ENCODE measurements around a stretch of chr10.

GRCh38 chr10:114082894-114083463, 39.3 kb downstream of the ADRB1 start:
- RRBS, result no CpG with 5 or more reads among the region's 7 CpGs

DNA sequence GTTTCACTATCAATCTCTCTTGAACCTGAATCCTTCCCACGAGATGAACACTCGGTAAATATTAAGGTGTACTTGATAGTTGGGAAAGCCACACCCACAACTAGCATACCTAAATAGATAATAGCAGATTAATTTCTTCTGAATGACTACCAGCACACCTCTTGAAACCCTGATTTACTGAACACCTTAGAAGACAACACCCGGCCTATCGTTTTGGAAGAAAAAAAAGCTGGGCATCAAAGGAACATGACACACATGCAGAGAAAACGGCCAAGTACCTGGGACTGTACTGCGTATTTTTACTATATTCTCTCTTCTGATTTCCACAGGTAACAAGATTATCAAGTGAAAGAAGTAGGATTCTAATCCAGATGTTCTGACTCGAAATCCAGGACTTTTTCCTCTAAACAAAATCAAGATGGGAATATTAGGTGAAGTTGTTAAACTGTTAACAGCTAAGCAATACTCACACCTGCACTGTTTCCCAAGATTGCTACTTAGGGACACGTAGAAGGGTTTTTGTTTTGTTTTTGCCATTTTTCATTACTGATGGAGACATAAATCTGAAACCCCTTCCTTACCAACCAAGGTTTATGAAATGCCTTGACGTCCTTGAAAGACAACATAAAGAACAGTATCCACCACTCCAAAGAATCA, 1.0 kb downstream of the CCDC186 start:
- RRBS, result no CpG with 5 or more reads among the region's 9 CpGs

DNA sequence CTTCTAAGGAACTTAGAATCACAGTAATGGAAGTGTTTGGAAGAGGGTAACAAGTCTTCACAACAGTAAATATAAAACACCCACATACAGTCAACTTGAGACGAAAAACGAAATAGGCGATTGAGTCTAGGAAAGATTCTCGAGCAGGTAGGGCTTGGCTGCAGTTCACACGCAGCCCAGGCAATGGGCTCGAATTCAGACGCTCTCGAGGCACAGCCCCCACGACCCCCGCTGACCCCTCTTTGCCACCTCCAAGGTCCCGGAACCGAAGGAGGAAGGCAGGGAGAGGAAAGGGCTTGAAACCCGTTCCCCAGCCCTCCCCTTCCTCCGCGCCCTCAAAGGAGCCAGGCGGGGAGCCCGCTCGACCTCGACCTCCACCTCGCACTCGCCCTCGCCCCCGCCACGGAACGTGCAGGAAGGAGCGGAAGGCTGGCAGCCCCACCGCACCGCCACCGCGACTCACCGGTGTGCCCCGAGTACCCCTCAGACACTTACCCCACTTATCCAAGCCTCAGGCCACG, 423 bp downstream of the CCDC186 start:
- RRBS, result no CpG with 5 or more reads among the region's 33 CpGs

DNA sequence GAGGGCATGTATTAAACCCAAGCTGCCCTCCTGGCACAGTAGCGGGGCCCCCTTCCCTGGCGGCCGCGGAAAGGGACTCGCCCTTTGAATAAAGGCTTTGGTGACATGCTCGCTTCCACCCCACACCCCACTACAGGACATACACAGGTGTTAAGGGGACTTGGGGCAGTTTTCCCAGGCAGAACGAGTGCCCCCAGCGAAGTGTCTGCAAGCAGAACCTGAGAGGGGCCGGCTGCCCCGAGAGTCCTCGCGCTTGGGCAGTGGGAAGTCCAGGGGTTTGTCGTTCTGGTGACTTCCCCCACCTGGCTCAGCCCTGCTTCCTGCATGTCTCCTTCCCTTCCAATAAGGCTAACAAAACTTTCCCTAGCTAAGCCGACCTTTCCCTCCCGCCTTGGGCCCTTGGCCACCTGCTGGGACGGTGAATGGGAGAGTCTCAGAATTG, 874 bp downstream of the VWA2 start:
- RRBS, result no CpG with 5 or more reads among the region's 16 CpGs

DNA sequence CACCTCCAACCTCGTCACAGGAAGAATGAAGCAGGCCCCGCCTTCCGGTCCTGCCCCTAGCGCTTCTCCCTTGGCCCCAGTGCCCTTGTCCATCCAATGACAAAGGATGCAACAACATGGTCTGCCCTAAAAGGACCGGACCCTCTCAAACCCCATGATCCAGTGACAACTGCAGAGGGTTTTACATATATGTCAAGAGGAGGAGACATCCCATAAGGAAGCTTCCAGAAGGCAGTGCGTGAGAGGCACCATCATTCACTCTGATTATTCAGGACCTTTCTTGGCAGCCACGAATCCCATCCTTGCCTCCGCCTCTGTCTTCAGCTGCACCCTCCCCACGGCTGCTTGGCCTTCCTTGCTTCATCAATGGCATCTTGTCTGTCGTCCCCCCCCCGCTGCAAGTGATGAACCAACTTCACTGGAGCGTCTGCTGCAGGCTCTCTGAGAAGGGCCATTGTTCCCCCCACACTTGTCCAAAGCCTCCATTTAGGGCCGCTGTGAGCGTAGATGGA, 20.3 kb downstream of the AFAP1L2 start:
- RRBS, result 90% methylated on average over 3 of the region's 14 CpGs

- RRBS, result 27% methylated on average over 13 of the region's 42 CpGs
These were observed 1.2 kb downstream of the AFAP1L2 start for GRCh38 chr10:114402662-114403888.

GRCh38 chr10:114472930-114473357, 68.6 kb upstream of the AFAP1L2 start:
- RRBS, result no CpG with 5 or more reads among the region's 5 CpGs

- RRBS, result no CpG with 5 or more reads among the region's 2 CpGs
These were observed 114.3 kb upstream of the AFAP1L2 start for GRCh38 chr10:114518552-114518968.

DNA sequence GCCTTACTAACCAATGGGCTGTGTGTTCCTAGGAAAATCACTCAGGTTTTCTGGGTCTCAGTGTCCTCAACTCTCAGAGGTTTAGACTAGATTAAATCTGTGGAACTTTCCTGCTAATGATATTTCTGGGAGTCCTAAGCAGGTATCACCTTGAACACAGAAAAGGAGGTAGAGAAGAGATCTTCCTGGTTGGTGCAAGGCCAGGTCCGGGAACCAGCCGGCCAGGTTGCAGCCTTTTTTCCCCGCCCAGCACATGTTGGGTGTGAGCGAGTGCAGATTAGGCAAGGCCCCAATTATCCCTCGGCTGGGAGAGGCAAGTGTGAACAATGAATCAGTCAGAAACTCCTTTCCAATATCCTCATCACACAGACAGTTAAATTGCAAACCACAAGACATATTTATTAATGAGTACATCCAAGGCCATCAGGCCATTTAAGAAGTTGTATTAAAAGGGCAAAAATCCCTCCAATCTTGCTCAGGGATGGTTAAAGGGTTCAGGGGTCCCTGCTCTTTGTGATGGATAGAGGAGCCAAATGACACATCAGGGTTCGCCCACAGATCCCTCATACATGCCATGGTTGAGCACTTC, 115.0 kb upstream of the AFAP1L2 start:
- RRBS, result no CpG with 5 or more reads among the region's 6 CpGs

- RRBS, result no CpG with 5 or more reads among the region's 5 CpGs
These were observed 119.6 kb upstream of the AFAP1L2 start for GRCh38 chr10:114523735-114524394.

- RRBS, result no CpG with 5 or more reads among the region's 5 CpGs
These were observed 123.1 kb downstream of the ABLIM1 start for GRCh38 chr10:114534853-114535488.

- RRBS, result no CpG with 5 or more reads among the region's 2 CpGs
These were observed 54.1 kb downstream of the ABLIM1 start for GRCh38 chr10:114603973-114604368.

DNA sequence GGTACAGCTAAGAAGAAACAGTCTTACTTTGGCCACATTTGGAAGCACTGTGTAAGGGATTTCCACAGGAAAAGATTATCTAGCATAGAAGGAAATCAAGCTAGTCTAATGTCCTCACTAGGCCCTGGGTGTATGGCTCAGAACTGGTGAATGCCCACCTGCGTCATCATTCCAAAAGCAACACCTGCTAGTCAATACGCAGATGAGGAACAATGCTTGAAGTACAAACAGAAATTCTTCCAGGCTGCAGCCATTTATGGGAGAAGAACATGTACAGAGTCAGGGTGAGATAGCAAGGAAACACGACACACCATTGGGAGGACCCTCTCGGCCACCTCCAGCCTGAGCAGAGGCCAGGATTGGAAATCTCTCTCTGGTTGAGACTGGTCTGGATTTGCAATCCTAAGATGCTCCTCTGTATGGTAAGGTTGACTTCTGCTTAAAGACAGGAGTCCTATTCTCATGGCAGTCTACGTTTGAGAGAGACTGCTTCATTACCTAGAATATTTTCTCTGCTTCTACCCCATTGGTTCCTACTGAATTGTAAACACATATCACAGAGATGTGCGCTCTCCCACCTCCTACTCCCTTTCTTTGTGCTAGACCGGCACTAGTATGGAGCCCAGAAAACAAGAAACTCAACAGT, 48.0 kb downstream of the ABLIM1 start:
- RRBS, result no CpG with 5 or more reads among the region's 7 CpGs

GRCh38 chr10:114686594-114687280, 28.7 kb upstream of the ABLIM1 start:
- RRBS, result no CpG with 5 or more reads among the region's 8 CpGs

DNA sequence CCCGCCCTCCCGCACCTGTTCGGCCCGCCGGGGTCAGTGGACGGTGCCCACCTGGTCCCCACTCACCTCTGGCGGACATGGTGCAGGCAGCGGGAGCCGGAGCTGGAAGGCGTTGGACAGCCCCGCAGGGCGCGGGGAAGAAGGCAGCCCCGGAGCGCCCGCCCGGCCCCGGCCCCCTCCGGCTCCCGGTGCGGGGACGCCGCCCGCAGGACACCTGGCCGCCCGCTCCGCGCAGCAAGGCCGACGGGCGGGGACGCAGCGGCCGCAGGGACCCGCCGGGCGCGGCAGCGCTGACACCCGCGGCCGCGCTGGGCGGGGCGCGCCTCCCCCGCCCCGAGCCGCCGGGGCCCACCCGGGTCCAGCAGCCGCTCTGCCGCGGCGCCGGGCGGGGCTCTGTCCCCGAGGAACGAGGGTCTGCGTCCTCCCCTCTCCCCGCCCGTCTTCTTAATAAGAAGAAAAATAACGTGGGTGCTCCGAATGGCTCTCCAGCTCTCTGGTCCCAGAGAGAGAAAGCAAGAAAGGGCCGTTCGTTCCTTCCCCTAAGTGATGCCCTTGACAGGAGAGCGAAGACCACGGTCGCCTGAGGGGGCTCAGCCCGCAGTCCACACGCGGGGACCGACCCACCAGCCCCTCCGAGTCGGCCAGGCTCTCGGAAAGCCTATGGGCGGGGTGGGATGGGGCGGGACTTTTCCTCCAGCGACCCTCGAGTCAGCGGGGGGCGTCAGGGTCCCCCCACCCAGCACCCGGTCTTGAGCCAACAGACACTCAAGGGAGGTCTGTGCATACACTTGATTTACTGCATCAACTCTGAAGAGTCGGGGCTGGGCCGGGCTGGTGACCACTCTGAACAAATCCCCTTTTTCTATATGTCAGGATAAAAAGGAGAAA, 53.3 kb upstream of the FHIP2A start:
- RRBS, result 6% methylated on average over 44 of the region's 85 CpGs

- RRBS, result no CpG with 5 or more reads among the region's 14 CpGs
These were observed 63.7 kb downstream of the TRUB1 start for GRCh38 chr10:115001393-115002422.

- RRBS, result no CpG with 5 or more reads among the region's 1 CpG
These were observed 63.8 kb downstream of the GFRA1 start for GRCh38 chr10:116209266-116209519.

DNA sequence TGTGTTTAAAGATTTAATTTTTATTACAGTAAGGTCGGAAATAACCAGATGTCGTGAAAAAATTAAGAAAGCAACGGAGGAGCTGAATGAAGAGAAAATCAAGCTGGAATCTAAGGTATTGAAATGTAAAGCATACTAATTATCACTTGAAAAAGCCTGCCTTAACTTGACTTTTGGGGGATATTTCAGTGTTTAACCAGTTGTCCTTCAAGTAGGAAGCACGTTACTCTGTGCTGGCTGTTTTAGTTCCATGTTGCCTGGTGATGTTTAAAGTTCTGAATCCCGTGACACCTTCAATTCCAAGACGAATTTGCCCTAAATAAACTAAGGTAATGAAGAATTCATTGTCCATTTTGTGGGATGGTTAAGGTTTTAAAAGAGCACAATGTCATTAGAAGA, 1.0 kb downstream of the CCDC172 start:
- RRBS, result no CpG with 5 or more reads among the region's 6 CpGs

- RRBS, result 60% methylated on average over 8 of the region's 14 CpGs
These were observed 18.1 kb downstream of the PNLIPRP1 start for GRCh38 chr10:116608954-116609254.